Parotid gland (tissue), 1 donor: ENCODE measurements around the genes PTGDR and STYX.

DNA sequence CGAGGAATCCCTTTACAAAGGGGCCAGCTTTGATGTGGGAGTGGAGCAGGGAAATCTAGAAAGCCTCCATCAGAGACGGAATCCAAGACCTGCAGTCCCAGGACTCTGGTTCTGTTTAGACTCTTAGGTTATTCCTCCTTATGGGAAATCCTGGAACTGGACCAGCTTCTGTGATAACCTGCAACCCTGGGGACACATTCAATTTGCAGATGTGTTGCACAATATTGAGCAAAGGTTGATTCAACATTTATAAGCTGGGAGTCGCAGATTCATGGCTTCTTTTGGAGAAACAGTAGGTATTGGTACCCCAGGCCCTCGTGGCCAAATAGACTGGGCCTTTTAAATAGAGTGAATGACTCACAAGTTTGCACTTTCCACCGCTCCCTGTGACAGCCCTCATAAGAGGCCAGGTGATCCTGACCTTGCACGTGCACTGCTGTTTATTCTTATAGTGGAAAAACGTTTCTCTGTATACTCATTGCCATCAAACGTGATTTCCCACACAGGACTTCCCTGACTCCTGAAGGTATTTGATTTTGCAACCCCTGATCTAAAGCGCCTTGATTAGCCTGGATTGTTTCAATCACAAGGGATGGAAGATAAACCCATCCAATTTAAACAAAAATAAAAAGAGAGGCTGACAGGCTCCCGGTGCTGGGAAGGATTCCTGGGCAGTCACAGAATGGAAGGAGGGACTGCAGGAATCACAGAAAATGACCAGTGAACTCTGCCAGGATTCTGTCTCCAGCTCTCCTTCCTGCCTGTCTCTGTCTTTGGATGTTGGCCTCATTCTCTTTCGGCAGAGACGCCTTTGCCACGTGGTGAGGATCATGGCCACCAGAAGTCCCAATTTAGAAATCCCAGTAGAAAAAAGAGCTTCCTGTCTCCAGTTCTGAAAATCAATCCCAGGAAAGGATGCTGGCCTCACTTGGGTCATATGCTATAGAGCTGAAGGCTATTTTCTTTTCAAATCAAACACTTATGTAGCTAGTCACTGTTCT is 97.9 kb downstream of the VCPKMT start:
- PRO-cap, result no peak

DNA sequence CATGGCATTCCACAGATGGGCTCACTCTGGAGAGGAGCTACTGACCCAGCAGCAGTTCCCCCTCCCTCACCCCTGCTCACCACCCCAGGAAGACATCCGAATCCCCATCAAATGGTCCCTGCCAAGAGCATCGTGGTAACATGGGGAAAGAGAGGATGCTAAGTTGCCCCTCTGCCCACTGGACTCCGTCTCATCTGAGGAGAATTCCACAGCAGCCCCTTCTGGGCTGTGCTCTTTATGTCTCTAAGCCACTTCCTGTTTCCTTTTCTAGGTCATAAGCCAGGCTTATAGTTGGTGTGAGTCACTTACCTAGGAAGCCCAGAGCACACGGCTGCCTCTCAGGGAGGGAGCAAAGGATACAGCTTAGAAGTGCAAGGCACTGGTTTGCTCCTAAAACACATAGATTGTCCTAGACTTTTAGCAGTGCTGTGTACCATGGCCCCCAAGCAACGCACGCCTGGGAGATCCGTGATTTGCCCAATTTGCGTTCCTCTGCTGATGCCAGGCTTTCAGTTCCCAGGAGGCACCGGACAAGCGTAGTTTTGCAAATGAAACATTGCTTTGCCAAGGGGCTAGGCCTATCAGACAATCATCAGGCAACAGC is 75.9 kb downstream of the VCPKMT start:
- PRO-cap, result bidirectional peak, plus-strand start at position 304 of the sequence, minus-strand start at position 195 of the sequence

- PRO-cap, result no peak
Observed at GRCh38 chr14:50062532-50063159, 53.7 kb downstream of the VCPKMT start.

DNA sequence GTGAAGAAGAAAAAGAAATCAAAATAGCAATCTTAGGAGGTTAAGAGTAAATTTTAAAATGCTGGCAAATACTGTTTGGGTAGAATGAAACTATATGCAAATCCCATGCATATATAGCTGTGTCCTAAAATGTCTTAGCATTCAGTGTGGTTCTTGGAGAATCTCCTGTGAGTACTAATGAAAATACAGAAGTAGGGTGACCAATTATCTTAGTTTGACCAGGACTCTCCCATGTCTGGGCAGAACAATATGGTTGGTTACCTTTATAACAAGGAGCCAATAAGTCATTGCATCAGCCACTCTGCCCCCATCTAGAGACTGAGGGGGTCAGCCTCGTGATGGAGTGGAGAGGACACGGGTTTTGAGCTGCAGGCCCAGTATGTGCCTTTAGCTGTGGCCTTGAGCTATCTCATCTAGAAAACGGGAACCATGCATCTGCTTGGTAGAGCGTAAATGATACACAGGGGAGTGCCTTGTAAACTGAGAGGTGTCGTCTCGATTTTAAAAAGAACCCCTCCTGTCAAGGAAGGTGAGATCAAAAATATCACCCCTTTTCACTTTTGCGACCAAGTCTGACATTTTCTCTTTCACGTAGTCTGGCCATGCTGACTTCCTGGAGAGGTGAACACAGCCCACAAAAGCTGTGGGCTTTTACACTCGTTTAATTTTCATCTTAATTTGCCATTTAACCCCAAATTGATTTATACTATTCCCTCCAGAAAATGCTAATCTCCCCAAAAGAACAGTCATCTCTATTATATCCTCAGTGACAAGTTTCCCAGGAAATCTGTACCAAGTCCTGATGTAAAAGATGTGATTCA is 30.9 kb downstream of the VCPKMT start:
- PRO-cap, result no peak

- PRO-cap, result no peak
Observed at GRCh38 chr14:50115436-50115986, 861 bp downstream of the VCPKMT start.

DNA sequence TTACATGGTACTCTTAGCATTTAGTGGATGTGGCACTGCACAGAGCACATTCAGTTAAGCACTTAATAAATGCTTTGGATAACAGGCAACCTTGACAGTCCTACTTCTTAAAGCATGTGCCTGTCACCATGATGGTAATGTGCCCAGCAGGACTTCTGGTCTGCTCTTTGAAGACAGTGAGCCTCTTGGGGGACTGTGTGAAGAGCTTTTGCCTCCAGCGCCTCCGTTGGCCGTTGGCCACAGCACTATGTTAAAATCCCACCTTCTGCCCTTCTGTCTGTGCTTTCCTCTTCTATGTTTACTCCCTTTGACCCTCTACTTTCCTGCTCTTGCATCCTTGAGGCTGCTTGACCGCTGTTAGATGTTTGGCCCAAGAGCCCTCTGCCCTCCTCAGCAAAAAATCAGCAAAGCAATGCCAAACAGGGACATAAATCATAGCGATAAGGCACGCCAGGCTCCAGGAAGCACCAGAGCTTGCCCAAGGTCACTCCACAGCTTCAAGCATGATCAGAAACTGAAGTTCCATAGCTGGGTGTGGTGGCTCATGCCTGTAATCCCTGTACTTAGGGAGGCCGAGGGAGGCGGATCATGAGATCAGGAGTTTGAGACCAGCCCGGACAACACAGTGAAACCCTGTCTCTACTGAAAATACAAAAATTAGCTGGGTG is 8.3 kb downstream of the CDKL1 start:
- PRO-cap, result no peak

DNA sequence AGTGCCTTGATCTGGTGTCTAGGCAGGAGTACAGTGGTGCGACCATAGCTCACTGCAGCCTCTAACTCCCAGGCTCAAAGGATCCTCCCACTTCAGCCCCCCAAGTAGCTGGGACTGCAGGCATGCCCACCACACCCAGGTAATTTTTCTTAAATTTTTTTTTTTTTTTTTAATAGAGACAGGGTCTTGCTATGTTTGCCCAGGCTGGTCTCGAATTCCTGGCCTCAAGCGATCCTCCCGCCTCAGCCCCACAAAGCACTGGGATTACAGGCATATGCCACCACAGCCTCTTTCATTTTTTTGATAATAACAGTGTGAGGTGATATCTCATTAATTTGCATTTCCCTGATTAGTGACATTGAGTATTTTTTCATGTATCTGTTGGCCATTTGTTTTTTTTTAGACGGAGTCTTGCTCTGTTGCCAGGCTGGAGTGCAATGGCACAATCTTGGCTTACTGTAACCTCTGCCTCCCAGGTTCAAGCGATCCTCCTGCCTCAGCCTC is 18.3 kb upstream of the CDKL1 start:
- PRO-cap, result no peak

- PRO-cap, result no peak
Observed at GRCh38 chr14:50770003-50770632, 60.8 kb downstream of the NIN start.

DNA sequence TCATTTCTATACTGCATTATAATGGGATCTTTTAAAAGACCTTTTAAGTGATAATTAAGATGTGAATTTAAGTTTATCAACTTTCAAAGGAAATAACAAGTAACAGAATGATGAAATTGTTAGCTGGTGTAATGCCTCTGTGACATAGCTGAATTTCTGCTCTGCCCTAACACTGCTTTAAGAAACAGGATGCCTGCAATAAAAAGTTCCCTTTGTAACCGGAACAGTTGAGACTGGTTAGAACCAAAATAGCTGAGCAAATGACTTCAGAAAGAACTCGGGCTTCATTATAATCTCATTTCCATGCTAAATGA is 23.4 kb upstream of the PYGL start:
- PRO-cap, result no peak

DNA sequence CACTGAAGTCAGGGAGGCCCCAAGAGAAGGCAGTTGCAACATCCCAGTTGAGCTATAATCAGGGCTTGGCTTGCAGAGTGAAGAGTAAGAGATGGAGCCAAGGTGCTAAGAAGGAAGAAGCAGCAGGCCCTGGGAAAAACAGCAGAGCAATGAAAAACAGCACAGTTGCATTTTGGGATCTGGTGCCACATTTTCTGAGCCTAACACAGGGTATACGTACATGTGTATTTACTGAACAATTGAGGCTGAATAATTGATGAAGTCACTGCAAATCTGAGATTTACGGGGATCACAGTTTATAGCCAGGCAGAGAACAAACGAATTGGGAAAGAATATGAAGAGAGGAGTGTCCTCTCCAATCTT is 171.7 kb upstream of the FRMD6 start:
- PRO-cap, result no peak

GRCh38 chr14:51507864-51508598 is 143.7 kb upstream of the FRMD6 start:
- PRO-cap, result no peak

DNA sequence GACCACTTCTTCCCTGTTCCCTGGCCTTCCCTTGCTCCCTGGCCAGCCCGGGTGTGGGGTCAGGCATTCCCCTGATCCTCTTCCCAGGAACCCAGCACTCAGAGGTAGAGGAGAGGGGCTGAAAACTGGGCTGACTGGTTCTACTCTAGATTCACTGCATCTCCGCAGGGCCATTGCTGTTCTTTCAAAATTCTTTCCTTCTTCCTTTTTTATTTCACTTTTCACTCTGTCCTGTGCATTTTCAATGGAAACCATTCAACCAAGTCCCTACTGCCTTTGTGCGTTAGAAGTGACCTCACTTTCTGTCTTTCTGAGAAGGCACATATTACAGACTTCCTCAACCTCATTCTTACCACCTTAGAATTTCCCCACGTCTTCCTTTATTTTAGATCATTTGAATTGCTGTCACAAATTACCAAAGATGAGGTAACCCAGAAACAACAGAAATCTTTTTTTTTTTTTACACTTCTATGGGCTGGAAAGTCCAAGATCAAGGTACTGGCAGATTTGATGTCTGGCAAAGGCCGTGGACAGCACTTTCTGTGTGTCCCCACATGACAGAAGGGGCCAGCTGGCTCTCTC is 5.8 kb downstream of the GNG2 start:
- PRO-cap, result no peak

DNA sequence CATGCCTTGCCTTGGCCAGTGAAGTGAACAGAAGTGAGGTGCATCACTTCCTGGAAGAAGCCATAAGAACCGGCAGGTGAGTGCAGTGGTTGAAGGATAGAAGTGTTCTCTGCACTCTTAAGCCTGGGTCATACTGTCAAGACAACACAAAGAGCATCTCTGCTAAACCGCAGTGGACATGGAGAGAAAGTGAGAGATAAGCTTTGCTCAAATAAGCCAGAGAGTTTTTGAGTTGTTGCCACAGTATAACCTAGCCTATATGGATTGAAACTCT is 11.5 kb downstream of the GNG2 start:
- PRO-cap, result no peak

DNA sequence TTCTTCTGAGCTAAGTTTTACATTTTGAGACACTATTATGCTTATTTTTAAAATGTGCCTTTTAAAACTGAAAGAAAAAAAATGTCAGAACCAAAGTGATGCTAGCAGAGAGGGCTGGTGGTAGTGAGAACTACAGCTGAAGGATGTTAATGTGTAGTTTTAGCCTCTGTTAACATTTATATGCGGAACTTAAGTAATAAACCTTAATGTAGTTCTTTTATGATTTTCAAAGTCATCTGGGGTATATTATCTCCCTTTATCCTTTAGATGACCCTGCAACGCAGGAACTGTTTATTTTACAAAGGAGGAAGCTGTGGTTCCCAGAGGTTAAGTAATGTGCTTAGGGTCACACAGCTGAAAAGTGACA is 23.7 kb downstream of the GNG2 start:
- PRO-cap, result no peak

DNA sequence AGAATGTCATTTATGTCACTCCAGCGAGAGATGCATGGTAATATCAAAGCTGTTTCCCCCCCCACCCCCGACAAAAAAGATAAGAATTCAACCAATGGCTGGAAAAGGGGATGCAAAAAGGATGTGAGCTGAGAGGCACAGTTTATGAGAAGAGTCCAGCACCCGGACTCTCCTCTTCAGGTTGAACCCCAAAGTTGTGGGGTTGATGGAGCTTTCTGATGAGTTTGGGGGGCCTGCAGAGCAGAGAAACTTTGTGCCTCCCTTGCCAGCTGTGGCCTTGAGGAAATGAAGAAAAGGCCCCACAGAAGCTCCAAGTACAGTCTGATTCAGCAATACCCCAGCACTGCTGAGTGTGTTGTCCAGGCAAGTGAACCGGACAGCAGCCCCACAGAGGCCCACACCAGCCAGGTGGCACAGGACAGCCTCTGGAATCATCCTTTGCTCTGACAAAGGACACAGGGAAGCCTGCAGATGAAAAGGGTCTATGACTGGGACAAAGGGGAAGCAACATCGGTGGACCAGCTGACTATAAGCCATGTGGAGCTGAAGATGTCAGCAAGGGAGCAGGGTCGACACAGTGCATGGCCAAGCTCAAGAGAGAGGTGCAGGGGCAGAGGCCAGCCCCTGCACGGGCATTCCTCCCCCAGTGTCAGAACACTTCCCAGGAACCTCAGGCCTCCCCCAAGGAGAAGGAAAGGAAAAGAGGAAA is 46.6 kb upstream of the PTGDR start:
- PRO-cap, result no peak

GRCh38 chr14:52267215-52268133 is at the start of gene PTGDR:
TSS of gene PTGDR (plus strand) at chr14:52267698.
- PRO-cap, result bidirectional peak, plus-strand start at chr14:52267723, minus-strand start at chr14:52267575

- PRO-cap, result no peak
Observed at GRCh38 chr14:52399575-52400247, 85.6 kb downstream of the PTGER2 start.

- PRO-cap, result bidirectional peak, plus-strand start at chr14:52730215, minus-strand start at chr14:52729958
Observed at GRCh38 chr14:52730073-52731113, at the start of gene STYX. TSS of gene STYX (plus strand) at chr14:52730166.

DNA sequence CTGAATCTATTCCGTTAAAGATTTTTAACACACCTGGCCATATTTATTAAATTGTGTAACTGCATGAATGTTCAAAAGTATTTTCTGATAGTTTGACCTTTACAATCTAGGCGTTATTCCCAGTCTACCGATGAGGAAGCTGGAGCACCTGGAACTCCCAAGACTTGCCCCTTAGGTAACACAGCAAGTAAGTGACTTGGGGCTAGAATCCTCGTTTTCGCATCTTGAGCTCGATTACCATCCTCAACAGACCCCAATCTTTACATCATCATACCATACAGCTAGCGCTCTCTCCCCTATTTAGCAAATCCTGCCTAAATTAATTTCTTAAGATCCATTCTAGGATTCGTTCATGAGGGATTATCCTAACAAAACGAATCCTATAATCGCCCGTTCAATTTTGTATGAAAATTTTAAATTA is 990 bp downstream of the GNPNAT1 start:
- PRO-cap, result no peak

DNA sequence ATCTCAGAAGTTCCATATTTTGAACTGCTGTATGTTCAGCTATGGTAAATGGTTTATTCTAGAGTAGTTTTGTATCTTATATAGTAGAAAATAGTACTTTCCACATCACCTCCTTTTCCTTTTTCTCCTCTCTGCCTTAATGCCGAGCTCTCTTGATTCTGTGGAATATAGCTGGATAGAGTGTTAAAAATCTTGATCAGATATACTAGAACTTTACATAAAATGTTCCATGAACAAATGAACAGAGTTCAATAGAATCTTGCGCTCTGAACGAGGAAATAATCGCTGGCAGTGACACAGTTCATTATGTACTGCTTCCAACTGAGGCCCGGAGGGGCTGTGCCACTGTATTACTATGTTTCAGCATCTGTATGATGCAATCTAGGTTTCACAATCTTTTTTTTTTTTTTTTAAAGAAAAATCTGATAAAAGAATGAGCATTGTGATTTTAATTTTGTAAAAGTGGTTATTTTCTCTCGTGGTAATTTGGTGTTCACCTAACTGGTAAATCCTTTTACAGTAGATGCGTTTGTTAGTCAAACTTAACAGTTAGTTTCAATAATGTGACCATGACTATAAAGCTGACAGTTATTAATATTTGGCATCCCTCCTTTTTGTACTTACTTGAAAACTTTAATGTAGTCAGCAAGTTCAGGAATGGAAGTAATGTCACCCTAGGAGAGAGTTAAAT is 77.2 kb downstream of the FERMT2 start:
- PRO-cap, result no peak